Omental fat pad (tissue), 4 donors: ENCODE measurements around the genes EXOC8 and SPRTN.

GRCh38 chr1:231162870-231163694 lies 1.2 kb downstream of the TRIM67 start:
- PRO-cap: no peak
- RAMPAGE, long total RNA, 4 experiments: no peak in any of the 4 experiments

- PRO-cap: no peak
- RAMPAGE, long total RNA, 4 experiments: no peak in any of the 4 experiments
Observed at GRCh38 chr1:231215326-231215645, 25.7 kb downstream of the C1orf131 start.

DNA sequence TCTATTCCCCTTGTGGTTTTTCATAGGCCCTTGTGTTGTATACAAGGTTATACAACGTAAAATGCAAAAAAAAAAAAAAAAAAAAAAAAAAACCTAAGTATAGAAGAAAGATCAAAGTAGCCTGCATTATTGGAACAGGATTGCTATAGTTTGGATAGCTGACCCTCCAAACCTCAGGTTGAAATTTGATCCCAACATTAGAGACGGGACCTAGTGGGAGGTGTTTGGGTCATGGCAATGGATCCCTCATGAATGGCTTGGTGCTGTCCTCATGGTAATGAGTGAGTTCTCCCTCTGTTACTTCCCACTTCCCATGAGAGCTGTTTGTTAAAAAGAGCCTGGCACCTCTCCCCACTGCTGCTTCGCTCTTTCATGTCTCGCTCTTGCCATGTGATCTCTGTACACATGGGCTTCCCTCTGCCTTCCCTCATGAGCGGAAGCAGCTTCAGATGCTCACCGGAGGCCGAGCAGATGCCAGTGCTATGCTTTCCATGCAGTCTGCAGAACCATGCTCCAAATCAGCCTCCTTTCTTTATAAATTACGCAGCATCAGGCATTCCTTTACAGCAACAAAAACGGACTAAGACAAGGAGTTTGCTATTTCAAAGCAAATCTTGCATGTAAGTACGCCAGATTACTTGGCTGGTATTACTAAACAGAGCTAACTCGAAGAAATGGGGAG lies 14.9 kb downstream of the C1orf131 start:
- PRO-cap: no peak
- RAMPAGE, long total RNA, 4 experiments: no peak in any of the 4 experiments

GRCh38 chr1:231337349-231337909 lies at the start of gene EXOC8:
Gene EXOC8 (minus strand): TSS chr1:231337852.
- PRO-cap: no peak
- RAMPAGE, long total RNA, 4 experiments: start-site peak on the minus strand in 1 of 4 experiments, at chr1:231337838-231337891 at its widest, 17 reads per replicate

- PRO-cap: no peak
- RAMPAGE, long total RNA, 4 experiments: no peak in any of the 4 experiments
Observed at GRCh38 chr1:231337910-231338979, at the start of gene SPRTN. Gene SPRTN (plus strand): TSS chr1:231338293.

DNA sequence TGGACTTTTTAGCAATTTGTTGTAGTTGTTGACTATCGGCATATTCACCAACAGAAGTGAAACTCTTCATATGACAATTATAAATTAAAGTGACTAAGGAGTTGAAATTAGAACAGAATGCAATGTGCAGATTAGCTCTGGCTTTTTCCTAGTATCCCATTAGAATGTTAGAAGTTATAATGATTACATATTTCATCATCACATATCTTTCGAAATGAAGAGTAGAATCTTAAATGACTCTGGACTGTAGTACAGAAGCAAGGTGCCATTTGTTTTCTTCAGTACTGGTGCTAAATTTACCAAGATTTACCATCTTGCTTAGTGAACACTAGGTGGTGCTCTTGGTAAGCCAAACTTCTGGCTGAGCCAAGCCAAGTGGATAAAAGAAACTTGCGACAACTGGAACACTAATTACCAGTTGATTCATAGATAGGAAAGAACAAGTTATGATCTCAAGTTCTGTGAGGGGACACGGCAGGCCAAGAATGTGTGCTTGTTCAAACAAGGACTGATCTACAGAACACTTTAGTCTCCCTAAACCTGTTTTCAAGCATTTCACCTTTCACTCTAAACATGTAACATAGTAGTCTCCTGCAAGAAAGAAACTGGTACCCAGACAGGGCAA lies 19.7 kb downstream of the SPRTN start:
- PRO-cap: no peak
- RAMPAGE, long total RNA, 4 experiments: no peak in any of the 4 experiments

DNA sequence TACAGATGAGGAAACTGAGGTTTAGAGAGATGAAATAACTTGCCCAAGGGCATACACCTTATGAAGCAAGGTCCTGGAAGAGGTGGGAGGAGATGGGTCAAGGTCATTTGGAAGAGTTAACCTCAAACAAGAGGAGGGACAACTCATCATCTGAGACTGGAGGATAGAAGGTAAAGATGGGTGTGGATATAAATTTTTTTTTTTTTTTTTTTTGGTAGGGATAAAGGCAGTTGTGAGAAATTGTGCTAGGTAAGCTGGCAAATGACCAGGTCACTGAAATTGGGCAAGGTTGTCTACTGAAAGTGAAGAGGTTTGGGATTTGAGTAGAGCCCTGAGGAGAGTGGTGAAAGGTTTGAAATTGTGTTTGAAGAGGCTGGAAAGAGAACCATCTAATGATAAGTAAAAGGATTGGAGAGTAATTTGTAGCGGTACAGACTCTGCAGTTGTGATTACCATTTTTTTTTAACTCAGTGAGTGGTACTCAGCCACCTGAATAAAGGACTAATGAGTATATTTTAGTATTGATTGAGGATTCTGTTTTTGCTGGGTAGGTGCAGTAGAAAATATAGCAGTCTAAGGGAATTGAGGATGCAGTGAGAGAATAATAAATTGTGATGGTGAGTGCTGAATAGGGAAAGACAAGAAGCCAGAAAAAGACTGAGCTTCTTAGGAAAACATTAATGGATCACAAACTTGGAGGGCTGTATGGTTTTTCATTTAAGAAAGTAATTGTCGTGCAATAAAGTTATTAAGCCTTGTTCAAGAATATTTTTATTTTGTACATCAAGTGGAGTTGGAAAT lies 35.2 kb downstream of the TSNAX start:
- PRO-cap: no peak
- RAMPAGE, long total RNA, 4 experiments: no peak in any of the 4 experiments

GRCh38 chr1:231777799-231778711 lies 151.5 kb downstream of the DISC1 start:
- PRO-cap: no peak
- RAMPAGE, long total RNA, 4 experiments: no peak in any of the 4 experiments

- PRO-cap: no peak
- RAMPAGE, long total RNA, 4 experiments: no peak in any of the 4 experiments
Observed at GRCh38 chr1:231850652-231851144, 224.1 kb downstream of the DISC1 start.

GRCh38 chr1:231971323-231971881 lies 344.8 kb downstream of the DISC1 start:
- PRO-cap: no peak
- RAMPAGE, long total RNA, 4 experiments: no peak in any of the 4 experiments

GRCh38 chr1:232260831-232261740 lies 368.8 kb downstream of the SIPA1L2 start:
- PRO-cap: no peak
- RAMPAGE, long total RNA, 4 experiments: no peak in any of the 4 experiments

- PRO-cap: no peak
- RAMPAGE, long total RNA, 4 experiments: no peak in any of the 4 experiments
Observed at GRCh38 chr1:232497781-232498328, 132.1 kb downstream of the SIPA1L2 start.

DNA sequence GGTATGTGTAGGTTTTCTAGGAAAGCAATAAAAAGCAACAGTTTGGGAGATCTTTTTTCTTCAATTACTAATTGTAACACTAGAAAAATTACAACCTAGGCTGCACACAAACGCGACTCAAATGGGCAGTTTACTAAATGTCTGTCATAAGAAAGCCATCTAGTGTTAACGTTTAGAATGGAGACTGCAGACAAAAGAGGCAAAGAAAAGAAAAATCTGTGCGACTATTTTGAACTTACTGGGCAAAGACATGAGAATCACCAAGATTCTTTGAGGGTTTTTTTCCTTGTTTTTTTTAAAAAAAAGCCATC lies 1.3 kb downstream of the SIPA1L2 start:
- PRO-cap: no peak
- RAMPAGE, long total RNA, 4 experiments: no peak in any of the 4 experiments

GRCh38 chr1:232675987-232676294 lies 46.0 kb upstream of the SIPA1L2 start:
- PRO-cap: no peak
- RAMPAGE, long total RNA, 4 experiments: no peak in any of the 4 experiments

- PRO-cap: no peak
- RAMPAGE, long total RNA, 4 experiments: no peak in any of the 4 experiments
Observed at GRCh38 chr1:232977921-232978352, 27.5 kb downstream of the NTPCR start.

DNA sequence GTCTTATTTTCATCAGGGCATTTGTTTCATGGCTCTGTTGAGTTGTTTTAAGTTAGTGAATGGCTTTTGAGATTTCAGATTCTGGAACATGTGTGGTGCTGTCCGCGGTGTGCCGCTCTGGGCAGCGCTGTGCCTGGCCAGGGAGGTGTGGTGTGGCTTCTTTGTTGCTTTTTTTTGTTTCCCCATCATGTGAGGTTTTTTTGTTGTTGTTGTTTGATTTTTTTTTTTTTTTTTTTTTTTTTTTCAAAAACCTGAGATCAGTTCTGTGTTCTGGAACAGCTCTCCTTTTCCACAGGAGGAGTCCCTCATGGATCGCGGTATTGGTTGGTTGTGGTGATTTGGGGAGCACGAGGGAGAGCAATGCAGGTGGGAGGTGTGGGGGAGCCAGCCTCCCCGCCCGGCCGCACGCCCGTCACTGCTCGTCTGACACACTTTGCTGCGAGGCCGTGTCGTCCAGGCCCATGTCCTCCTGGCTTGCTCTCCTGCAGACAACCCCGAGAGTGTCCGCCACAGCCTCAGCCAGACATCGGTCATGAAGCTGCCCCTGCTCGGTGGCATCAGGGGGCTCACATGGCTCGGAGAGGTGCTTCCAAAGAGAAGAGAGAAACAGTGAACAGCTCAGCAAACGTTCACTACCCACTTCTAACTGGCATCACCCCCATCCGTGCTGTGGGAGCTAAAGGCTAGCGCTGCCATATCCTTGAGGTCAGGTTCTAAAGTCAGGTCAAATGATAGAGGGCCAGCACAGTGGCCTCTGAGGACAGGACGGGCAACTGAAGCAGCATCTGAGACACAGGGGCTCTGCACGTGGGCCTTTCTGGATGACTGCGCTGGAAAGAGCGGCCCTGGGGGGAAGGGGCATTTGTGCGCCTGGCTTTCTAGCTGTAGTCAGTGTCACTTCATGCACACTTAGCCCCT lies 33.7 kb downstream of the NTPCR start:
- PRO-cap: no peak
- RAMPAGE, long total RNA, 4 experiments: no peak in any of the 4 experiments

GRCh38 chr1:233332004-233332583 lies 4.6 kb downstream of the MAP3K21 start:
- PRO-cap: no peak
- RAMPAGE, long total RNA, 4 experiments: no peak in any of the 4 experiments

DNA sequence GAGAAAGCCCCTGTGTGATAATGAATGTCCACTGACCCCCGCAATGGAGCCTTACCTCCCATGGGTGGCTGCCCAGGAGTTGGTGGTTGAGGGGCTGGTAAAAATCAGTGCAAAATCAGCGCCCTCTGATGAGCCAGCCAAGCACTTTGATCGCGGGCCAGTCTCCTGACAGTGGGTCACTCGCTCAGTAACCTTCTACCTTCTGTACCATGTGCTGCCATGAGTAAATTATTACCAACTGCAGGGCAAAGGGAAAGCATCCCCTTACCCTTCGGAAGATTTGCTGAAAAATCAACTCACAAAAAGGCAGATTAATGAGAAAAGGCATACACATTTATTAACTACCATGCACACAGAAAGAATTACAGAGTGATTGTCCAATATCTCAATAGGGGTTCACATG lies 58.8 kb downstream of the KCNK1 start:
- PRO-cap: no peak
- RAMPAGE, long total RNA, 4 experiments: no peak in any of the 4 experiments

- PRO-cap: no peak
- RAMPAGE, long total RNA, 4 experiments: no peak in any of the 4 experiments
Observed at GRCh38 chr1:234213732-234214654, 159.3 kb upstream of the COA6 start.

DNA sequence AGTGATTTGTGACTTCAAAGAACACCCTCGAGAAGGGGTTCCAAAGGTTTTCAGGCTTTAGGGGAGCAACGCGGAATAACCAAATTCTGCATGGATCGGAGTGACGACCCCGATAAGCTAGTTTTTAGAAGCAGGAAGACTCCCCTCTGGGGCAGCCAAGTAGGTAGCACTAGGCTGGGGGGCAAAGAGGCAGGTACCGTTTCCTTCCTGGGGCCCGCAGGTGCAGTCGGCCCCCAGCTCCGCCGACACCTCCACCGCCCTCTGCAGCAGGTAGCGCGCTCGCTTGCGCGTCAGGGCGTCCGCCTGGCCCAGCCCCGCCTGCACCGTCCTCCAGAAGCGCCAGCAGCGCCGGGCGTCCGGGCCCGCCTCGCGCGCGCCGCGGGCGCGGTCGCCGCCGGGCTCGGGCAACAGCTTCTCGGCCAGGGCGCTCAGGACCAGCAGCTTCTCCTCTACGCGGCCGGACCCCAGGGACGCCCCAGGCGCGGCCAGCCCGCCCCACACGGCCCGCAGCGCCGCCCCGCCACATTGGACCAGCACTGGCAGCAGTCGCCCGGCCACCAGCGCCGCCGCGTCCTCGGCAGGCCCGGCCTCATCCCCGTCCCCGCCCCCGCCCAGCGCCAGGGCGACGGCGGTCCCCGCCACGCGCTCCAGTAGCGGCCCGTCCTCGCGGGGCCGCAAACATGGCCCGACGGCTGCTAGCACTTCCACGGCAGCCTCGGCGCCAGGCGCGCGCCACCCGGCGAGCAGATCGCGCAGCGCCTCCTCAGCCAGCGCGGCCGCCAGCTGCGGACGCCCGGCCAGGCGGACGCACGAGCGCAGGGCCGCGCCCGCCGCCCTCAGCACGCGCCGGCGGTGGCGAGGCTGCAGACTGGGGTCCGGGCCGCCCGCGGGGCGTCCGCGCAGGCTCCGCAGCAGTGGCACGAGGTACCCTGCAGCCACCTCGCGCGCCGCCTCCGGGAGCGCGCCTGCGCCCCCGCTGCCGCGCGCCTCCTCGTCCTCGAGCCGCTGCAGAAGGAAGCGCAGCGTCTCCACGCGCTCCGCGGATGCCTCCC lies 677 bp downstream of the TARBP1 start:
- PRO-cap: no peak
- RAMPAGE, long total RNA, 4 experiments: no peak in any of the 4 experiments